ENCODE data around the genes TM2D1 and L1TD1.

GRCh38 chr1:61444163-61444786, 280.7 kb downstream of the TM2D1 start:
- PRO-cap, 2 experiments, result no peak in any of the 2 experiments

DNA sequence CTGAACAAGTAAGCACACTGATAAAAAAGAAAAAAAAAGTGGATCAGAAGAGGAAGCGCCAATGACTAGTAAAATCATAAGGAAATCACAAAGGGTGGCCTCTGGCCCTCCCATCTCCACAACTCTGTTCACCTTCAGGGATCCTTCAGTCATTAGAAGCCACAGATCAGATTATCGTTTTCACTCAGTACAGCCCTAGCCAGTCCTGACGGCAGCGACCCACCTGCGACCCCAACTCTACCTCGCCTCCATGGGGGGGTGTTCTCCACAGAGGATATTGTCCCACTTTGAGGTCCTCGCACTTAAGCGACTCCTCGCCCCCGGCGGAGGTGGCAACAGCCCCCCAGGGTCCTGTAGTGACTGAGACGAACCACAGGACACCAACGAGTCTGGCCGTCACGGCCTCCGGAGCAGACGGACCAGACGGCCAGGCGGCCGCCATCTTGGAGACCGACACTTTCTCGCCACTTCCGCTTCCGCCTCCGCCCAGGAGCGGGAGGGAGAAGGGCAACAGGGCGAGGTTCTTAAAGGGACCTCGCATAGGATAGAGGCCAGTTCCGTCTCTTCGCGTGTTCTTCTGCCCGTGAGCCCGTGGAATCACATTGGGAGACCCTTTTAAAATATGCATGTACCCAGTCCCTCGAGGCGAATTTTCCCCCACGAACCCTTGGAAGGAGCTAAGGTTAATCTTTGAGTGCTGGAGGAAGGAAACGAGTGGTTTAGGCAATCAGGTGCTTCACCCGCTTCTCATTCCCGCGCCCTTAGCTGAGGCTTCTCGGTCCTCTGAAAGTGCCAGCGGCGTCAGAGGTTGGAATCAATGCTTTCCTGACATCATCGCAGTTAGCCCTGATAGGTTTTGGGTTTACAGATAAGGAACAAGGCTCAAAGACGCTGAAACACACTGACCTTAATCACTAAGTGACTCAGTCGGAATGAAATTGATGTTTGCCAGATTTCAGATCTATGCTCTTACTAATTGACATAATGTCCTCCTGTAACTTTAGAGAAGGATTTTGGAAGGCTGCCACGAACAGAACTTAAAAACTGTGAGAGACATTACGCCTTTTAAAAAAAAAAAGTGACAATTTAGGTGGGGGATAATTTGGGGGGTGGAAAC, at the start of gene TM2D1:
TM2D1 (minus strand) TSS at position 463 of the 1,117 bp plus-strand sequence.
- PRO-cap, 2 experiments, result peak in 2 of 2 experiments; most common plus-strand start position 554 of the sequence (in 2); most common minus-strand start position 416 of the sequence (in 2)

GRCh38 chr1:61944211-61944501, 201.9 kb downstream of the PATJ start:
- PRO-cap, 2 experiments, result no peak in any of the 2 experiments

DNA sequence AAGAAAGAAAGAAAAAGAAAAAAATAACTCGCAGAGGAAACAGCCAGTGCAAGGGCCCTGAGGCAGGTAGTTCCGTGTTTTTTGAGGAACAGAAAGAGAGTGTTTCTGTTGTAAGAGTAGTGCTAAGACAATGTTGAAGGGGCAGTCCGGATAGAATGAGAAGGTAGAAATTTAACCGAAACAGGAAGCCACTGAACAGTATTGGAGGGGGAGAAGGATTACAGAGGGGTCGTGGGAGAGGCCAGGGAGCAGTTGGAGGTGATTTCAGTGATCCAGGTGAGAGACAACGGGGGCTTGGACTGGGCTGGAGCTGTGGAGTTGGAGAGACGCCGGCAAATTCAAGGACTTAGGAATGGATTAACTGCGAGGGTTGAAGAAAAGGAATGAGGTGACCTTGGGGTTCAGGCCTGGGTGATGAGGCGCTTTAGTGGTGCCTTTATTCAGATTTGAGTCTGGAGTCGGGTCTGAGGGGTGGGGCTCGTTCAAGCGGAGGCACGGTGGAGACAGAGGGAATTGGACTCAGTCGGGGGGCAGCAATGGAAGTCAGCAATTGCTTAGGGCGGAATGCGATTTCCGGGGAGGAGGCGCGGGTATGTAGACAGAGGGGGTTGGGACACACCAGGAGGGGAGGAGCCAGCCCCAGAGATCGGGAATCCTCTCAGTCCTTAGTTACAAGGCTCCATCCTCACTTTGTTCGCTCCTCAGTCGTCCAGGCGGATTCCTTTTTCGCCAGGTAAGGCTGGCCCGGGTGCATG, at the start of gene L1TD1:
L1TD1 (plus strand) TSS at position 661 of the 755 bp plus-strand sequence.
- PRO-cap, 2 experiments, result no peak in any of the 2 experiments

DNA sequence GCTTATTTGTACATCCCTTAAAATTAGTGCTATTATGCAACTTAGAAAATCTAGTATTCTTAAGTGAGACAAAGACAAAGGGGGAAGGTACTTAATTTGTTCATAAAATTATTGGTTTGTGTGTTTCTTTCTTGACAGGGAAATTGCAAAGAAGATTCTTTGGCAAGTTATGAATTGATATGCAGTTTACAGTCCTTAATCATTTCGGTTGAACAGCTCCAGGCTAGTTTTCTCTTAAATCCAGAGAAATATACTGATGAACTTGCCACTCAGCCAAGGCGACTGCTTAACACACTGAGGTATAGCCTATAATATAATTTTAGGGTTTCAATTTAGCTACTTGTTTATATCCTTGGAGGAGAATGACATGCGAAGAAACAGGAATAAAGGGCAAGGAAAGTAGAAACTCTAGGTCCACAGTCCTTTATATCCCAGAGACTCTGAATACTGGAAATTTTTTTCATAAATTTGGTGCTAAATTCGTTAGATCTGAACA, 6.2 kb downstream of the USP1 start:
- PRO-cap, 2 experiments, result no peak in any of the 2 experiments

- PRO-cap, 2 experiments, result no peak in any of the 2 experiments
These were observed 37.5 kb upstream of the ATG4C start for GRCh38 chr1:62746492-62746817.

- PRO-cap, 2 experiments, result no peak in any of the 2 experiments
These were observed 31.1 kb downstream of the ATG4C start for GRCh38 chr1:62815011-62815353.

- PRO-cap, 2 experiments, result no peak in any of the 2 experiments
These were observed 44.5 kb upstream of the FOXD3 start for GRCh38 chr1:63277883-63278317.

DNA sequence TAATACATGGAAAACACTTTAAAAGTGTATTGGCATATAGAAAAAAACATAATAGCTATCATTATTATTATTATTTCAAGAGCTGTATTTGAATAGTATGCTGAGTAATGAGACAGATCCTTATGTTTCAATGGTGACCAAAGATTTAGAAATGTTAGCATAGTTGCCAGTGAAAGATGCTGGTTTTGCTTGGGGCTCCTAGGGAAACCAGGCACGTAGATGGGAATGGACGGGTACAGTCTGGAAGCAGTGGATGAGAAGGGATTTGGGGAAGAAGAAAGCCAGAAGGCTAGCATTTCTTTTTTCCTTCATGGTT, 111.2 kb downstream of the ROR1 start:
- PRO-cap, 2 experiments, result no peak in any of the 2 experiments

DNA sequence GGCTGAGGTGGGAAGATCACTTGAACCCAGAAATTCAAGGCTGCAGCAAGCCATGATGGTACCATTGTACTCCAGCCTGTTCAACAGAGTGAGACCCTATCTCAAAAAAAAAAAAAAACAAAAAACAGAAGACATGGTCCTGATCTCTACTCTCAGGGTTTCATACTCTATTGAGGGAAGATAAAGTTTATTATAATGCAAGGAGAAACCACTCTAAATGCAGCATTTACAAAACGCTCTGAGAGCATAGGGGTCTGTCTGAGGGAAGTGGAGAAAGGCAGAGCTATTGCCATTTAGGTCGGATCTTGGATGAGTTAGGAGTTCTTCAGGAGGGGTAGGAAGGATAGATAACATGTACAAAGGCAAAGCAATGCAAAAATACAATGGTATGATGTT, 138.4 kb downstream of the ROR1 start:
- PRO-cap, 2 experiments, result no peak in any of the 2 experiments

DNA sequence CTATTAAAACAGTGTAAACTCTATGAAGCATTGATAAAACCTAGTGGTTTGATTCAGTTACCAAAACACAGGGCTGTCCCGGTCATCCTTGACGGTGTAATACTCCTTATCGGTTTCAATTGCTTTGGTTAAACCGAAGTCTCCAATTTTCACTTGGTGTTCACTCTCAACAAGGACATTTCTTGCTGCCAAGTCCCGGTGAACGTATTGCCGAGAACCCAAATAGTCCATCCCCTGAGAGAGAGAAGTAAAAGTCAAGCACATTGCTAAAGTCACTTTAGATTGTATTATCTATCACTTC, 92.9 kb downstream of the RAVER2 start:
- PRO-cap, 2 experiments, result no peak in any of the 2 experiments

GRCh38 chr1:64844623-64845021, 99.7 kb downstream of the RAVER2 start:
- PRO-cap, 2 experiments, result no peak in any of the 2 experiments

- PRO-cap, 2 experiments, result peak in 2 of 2 experiments; most common plus-strand start chr1:64864375 (in 2); most common minus-strand start chr1:64864157 (in 1)
These were observed 102.3 kb downstream of the JAK1 start for GRCh38 chr1:64863865-64864533.

DNA sequence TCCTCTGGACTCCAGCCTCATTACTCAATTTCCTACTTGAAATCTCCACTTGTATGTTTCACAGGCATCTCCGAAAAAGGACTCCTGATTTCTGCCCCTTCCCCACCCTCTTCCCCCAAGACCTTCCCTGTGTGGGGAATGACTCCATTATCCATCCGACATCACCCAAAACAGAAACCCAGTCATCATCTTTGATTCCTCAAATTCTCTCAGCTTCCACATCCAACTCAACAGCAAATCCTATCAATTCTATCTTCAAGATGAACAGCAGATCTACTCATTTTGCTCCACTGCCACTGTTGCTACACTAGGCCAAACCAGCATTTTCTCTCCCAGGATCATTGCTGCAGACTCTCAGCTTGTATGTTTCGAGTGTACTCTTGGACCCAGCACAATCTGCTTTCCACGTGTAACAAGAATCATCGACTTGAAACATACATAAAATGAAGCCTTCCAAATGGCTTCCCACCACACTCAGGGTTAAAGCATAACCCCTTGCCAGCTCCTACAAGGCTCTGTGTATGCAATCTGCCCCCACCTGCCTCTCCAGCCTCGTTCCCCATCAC, 94.8 kb downstream of the JAK1 start:
- PRO-cap, 2 experiments, result no peak in any of the 2 experiments

GRCh38 chr1:64933066-64934248, 32.9 kb downstream of the JAK1 start:
- PRO-cap, 2 experiments, result peak in 2 of 2 experiments; most common plus-strand start chr1:64933530 (in 1); most common minus-strand start chr1:64933693 (in 2)

DNA sequence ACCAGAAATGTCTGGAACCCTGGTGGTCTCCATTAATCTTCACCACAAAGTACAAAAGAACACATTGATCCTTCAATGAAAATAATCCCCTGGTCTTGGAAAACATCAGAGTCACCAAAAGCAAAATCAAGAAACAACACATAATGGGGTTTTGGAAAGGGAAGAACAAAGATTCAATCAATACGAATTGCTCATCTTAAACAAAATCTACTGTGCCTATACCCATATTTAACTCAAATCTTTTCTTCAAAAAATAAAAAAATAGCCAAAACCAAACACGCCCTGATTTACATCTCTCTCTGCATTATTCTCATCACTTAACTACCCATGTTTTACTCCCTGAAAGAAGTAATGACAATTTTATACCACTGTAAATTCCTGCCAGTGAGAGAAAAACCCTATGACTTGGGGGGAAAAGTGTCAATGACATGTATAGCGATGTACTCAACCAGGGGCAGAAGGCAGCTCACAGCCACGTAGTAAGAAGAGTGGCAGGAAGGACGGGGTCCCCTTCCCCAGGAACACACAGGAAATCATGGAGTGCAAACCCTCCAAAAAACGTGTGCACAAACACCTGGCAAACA, 1.4 kb downstream of the JAK1 start:
- PRO-cap, 2 experiments, result peak in 1 of 2 experiments; most common plus-strand start position 485 of the sequence (in 1); most common minus-strand start position 300 of the sequence (in 1)

GRCh38 chr1:65009882-65010721, 43.8 kb upstream of the JAK1 start:
- PRO-cap, 2 experiments, result no peak in any of the 2 experiments

DNA sequence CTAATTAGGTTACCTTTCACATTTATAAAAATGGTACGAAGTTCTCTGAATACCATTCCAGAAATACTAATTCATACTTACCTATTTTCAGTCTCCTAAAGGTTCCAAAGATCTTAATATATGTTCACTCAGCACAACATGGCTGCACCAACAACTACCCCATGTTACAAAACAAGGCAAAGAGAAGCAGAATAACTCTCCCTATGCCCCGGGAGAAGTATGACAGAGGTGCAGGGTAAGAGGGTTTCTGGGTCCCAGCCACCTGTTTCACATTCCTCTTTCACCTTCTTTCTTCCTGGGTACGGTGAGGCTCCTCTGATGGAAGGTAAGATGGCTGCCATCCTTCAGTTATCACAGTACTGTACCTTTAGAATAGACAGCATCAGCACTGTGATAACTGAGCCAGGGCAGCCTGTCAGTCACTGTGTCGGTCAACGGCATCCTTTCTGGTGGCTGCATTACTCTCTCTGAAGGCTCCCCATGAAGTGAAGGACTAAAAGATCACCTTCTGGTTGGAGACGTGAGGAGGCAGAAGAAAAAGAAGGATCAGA, 89.8 kb upstream of the AK4 start:
- PRO-cap, 2 experiments, result no peak in any of the 2 experiments

- PRO-cap, 2 experiments, result no peak in any of the 2 experiments
These were observed 78.7 kb upstream of the AK4 start for GRCh38 chr1:65069239-65069670.

- PRO-cap, 2 experiments, result no peak in any of the 2 experiments
These were observed 6.6 kb upstream of the AK4 start for GRCh38 chr1:65141274-65141896.